ENCODE measurements around the genes PCNX4 and SIX4.

GRCh38 chr14:57391669-57392001 lies 1.2 kb downstream of the NAA30 start:
- RRBS = no CpG with 5 or more reads among the region's 7 CpGs

- RRBS = no CpG with 5 or more reads among the region's 15 CpGs
Observed at GRCh38 chr14:58238364-58239328, 6.0 kb upstream of the PSMA3 start.

- RRBS = no CpG with 5 or more reads among the region's 12 CpGs
Observed at GRCh38 chr14:58244209-58244538, 469 bp upstream of the PSMA3 start.

DNA sequence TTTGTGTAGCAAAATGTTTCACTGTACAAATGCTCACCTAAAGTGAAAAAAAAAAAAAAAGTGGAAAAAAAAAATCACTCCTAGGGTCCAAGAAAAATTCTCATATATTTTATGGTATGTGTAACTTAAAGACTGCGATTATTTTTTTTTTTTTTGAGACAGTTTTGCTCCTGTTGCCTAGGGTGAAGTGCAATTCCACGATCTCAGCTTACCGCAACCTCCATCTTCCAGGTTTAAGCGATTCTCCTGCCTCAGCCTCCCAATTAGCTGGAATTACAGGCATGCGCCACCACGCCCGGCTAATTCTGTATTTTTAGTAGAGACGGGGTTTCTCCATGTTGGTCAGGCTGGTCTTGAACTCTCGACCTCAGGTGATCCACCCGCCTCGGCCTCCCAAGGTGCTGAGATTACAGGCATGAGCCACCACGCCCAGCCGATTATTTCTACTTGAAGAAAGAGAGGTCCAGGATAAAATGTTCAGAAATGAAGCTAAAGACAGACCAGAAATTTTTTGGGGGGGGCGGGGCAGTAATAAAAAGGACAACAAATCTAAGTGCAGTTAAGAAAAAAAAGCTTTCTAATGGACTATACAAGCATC lies 5.2 kb upstream of the ARID4A start:
- RRBS = no CpG with 5 or more reads among the region's 14 CpGs

- RRBS = no CpG with 5 or more reads among the region's 15 CpGs
Observed at GRCh38 chr14:58299742-58300385, 1.5 kb downstream of the ARID4A start.

DNA sequence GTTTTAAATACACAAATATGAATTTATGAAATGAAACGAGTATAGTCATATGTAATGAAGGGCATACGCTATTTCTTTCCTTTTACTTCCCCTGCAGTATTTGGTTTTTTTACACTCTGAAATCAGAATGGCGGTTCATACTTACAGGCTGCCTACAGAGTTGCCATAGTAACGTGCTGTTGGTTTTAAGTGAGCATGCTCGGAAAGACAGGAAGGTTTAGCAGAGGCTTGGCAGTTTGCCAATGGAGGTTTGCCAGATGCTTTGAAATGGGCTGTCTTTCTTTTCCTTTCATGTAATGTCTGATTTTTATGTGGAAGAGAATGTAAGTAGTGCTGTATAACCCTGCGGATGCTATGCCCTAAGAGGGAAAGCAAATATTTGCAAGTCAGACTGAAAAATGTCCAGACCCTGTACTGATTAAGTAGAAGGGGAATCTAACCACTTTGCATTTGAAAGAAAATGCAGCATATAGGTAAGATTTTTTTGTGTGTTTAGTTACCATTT lies 32.7 kb downstream of the ARID4A start:
- RRBS = no CpG with 5 or more reads among the region's 6 CpGs

DNA sequence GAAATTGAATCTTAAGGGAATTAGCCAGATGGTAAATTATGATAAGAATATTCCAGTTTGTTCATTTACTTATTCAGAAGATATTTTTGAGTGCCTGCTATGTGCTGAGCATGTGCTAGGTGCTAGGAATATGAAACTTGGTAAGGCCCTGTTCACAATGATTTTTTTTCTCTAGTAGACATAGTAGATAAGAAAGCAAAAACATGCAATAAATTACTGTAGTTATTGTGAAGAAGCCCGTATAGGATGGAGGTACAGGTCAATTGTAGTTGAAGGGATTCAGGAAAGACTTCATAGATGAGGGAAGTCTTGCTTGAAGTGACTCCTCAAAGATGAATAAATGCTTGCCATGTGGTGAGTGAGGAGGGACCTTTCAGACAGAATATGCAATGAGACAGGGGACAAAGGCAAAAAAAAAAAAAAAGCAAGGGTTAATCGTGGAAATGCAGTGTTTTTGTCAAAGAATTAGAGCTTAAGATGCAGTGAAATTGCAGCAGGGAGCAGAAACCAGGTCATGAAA lies 75.9 kb downstream of the KIAA0586 start:
- RRBS = no CpG with 5 or more reads among the region's 2 CpGs

GRCh38 chr14:58755540-58755998 lies 117.8 kb downstream of the DACT1 start:
- RRBS = no CpG with 5 or more reads among the region's 1 CpG

DNA sequence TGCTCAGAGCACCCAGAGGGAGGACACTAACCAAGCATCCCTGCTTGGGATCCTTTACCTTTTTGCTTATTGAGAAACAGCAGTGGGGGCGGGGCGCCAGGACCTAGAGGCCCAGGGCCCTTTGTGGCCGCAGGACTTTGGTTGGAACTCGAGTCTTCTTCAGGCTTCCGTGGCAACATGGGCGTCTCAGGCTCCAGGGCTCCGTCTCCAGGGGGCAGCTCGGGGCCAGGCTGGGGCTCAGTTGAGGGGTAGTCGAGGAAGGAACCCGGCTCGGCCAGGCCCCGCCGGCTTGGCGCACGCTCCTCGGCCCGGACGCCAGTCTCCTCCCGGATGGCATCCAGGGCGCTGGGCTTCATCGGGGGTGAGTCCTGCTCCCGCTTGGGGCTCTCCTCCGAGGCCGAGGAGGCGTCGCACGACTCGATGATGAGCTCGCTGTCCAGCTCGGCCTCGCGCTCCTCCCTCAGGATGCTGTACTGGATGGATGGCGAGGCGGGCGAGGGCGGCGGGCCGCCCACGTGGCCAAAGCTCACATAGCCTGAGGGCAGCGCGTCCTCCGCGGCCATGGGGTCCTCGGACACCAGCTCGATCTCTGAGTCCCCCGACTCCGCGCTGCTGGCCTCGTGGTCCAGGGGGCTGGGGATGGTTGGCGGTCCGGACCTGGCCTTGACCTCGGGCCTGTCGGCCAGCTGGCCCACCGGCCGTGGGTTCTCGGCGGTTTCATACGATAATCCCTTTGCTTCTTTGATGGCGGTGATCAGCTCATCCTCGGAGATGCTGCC lies 143.5 kb downstream of the RTN1 start:
- RRBS = 70% methylated on average over 4 of the region's 60 CpGs

- RRBS = no CpG with 5 or more reads among the region's 9 CpGs
Observed at GRCh38 chr14:59919162-59919485, 48.5 kb upstream of the RTN1 start.

- RRBS = no CpG with 5 or more reads among the region's 15 CpGs
Observed at GRCh38 chr14:60090986-60091490, 685 bp upstream of the PCNX4 start.

GRCh38 chr14:60091491-60092595 lies at the start of gene PCNX4:
Gene PCNX4, plus strand, starts transcription at chr14:60091923.
- RRBS = 1% methylated on average over 43 of the region's 93 CpGs

DNA sequence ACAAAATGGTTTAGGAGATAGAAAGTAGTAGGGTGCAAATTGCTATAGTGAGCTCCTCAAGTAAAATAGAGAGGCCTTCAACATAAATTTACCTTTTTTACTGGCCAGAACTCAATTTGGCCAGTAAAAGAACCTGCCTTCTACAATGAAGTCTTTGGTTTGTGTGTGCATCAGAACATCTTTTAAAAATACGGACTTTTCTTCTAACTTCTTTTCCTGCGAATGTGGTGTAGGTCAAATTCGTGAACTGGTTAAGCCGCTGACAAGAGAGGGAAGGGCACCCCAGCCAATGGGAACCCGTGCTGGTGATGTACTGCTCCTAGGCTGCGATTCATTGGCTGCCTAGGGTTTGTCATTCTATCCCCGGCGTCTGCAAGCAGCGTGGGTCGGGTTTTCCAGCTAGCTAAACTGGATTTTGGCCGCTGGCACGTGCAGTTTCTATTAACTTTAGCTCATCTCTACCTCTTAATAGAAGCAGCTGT lies 1.2 kb upstream of the PPM1A start:
- RRBS = no CpG with 5 or more reads among the region's 12 CpGs

DNA sequence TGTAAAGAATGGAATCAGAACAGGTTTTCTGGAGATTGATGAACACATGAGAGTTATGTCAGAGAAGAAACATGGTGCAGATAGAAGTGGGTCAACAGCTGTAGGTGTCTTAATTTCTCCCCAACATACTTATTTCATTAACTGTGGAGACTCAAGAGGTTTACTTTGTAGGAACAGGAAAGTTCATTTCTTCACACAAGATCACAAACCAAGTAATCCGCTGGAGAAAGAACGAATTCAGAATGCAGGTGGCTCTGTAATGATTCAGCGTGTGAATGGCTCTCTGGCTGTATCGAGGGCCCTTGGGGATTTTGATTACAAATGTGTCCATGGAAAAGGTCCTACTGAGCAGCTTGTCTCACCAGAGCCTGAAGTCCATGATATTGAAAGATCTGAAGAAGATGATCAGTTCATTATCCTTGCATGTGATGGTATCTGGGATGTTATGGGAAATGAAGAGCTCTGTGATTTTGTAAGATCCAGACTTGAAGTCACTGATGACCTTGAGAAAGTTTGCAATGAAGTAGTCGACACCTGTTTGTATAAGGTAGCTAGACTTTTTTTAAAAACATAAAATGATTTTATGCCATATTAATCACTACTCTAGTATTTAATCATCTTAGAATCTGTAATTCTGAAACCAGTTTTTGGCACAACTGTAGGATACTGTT lies 34.1 kb downstream of the PPM1A start:
- RRBS = no CpG with 5 or more reads among the region's 5 CpGs

DNA sequence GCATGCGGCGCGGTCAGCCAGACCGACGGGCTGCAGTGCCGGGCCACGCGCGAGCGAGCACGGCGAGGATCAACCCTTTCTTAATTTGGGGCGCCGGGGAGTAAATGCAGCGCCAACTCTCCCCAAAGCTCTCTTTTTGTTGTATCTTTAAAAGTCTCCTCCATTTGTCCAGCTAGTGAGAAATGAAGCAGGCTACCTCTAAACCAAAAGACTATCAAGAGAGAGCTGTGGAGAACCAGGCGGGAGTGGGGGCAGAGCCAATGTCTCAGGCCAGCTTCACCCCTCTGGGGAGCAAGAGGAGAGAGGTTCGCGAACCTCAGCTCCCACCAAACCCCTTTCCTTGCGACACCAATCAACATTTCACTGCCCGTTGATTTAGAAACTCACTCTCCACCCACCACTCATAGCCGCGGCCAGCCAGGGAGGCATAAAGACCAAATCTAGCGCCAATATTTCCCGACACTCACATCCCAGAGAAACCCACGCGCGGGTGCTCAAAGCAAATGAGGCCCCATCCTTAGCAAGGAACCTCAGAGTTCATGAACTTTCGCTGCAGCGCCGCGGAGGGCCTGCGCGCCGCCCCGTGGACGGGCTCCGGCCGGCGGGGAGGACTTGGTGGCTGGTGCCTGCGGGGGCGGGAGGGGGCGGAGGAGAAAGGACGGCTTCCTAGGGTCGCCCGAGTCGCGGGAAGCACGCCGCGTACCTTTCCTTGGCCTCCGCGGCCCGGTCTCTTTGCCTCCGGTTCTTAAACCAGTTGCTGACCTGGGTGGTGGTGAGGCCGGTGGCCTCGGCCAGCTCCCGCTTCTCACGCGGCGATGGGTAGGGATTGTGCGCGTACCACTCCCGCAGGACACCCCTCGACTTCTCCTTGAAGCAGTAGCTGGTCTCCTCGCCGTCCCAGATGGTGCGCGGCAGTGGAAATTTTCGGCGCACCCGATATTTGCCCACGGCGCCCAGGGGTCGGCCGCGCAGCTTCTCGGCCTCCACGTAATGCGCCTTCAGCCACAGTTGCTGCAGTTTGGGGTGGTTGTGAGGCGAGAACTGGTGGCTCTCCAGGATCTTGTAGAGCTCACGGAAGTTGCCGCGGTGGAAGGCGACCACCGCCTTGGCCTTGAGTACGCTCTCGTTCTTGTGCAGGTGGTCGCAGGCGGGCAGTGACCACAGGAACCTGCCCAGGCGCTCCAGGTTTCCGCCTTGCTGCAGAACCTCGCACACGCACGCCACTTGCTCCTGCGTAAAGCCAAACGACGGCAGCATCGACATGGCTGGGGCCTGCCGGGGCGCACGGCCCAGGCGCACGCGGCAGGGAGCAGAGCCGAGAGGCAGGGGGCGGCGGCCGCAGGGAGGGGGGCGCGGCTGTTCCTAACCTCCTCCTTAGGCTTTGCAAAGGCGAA lies 853 bp downstream of the SIX1 start:
- RRBS = 16% methylated on average over 9 of the region's 111 CpGs

DNA sequence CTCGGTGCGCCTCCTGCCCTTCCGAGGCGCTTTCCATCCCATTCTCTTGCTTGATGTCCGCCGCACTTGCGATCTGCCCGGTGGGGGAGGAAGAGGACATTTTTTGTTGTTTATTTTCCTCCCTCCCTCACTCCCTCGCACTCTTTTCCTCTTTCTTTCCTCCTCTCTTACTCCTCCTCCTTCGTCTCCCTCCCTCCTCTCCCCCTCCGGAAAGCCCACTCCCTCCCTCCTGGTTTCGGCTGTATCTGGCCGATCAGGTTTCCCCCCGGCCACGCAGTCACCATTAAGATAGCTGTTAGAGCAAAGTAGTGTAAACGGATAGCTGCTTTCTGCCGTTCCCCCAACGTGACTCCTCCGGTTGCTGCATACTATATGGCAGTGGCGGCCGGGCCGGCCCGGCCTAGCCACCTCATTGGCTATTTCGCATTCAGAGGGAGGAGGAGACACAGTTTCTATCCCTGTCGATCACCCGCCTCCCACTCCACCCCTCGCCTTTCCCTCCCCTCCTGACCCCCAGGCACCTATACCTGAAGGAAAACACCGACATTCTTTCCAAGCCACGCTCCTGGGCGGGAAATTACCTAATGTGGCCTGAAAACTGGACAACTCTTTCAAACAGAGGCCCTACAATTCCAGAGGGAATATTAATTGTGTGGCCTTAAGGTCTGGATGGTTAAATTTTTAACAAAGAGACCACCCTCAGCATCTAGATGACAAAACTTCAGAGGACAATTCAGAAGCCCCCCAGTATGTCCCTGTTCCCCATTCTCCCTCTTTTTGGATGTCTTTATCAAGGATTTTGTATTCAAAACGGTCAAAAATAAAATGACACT lies at the start of gene SIX4:
SIX4 (minus strand) TSS at position 377 of the 833 bp plus-strand sequence.
- RRBS = 20% methylated on average over 12 of the region's 31 CpGs

DNA sequence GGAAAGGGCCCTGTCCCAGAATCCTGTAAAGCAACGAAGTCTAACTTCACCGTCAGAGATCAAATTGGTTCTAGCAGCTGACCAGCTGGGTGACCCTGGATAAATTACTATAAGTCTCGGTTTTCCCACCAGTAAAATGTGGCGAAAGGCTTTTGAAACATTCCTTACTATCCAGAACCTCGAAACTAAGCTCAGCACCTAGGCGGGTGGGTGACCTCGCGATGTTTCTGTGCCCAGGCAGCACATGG lies 309 bp downstream of the TRMT5 start:
- RRBS = no CpG with 5 or more reads among the region's 8 CpGs

GRCh38 chr14:61125930-61126600 lies 145.0 kb downstream of the SLC38A6 start:
- RRBS = no CpG with 5 or more reads among the region's 10 CpGs

- RRBS = no CpG with 5 or more reads among the region's 3 CpGs
Observed at GRCh38 chr14:61277852-61278144, 3.3 kb downstream of the TMEM30B start.

Data from SK-N-MC (cell line).